ENCODE data around the genes RIMBP3, DGCR6, GSC2, UFD1 and SEPTIN5.

- PRO-cap, 2 experiments: no peak in any of the 2 experiments
These were observed at the start of gene RIMBP3 for GRCh38 chr22:18611654-18612257. Gene RIMBP3, minus strand, starts transcription at chr22:18611919.

DNA sequence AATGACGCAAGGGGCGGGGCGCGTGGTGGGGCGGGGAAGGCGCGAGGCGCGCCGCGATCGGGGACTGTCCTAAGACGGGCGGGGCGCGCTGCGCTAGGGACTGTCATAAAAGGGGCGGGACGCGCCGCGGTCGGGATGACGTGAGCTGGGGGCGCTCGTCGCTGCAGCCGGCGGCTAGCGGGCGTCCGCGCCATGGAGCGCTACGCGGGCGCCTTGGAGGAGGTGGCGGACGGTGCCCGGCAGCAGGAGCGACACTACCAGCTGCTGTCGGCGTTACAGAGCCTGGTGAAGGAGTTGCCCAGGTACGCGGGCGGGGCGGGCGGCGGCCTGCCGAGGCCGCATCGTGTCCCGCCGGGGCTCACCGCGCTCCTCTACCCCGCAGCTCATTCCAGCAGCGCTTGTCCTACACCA lies at the start of gene DGCR6:
Gene DGCR6 (plus strand): TSS at position 138 of the 411 bp plus-strand sequence.
- PRO-cap, 2 experiments: no peak in any of the 2 experiments

- PRO-cap, 2 experiments: no peak in any of the 2 experiments
These were observed 63.7 kb downstream of the DGCR2 start for GRCh38 chr22:19058480-19058970.

DNA sequence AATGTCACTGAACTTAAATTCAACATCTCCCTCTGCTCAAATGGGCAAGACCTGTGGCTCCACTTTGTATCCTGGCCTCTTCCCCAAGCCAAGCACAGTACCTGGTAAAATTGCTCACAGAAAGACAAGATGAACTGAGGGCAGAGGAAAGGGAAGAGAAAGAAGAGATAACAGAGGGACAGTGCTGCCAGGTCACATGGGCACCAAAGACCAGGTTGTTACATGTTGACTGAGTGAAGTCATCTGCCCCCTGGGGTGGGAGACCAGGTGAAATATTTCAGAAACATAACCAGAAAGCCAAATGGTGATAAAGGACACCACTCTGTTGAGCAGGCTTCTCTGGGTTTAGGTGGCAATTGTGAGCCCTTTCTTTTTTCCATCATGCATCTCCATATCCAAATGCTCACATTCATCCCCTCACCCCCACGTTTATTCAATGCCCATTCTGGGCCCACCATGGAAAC lies 51.8 kb downstream of the DGCR2 start:
- PRO-cap, 2 experiments: no peak in any of the 2 experiments

DNA sequence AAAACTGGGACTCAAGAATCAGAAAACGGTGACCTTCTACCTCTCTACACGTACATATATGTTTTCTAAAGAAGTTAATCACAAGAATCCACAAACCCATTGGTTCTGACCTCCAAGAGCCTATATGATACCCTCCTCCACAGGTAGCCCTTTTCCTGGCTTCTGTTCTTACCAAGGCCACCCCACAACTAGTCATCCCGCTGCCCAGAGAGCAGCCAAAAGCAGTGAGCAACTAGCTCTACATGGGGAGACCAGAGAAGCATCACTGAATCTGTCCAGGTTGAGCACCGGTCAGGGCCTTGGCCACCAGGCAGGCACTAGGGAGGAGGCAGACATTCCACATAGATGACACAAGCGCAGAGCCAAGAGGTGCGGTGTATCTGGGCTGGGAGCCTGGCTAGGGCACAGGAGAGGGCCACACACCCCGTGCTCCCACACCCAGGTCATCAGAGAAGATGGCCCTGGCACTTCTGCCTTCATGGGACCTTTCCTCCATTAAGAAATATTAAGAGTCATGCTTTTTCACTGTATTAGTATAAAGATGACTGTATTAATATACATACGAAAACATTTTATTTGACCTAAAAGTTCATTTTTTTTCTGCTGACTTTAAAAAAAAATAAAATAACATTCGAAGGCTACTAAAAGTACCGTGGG lies 1.4 kb downstream of the DGCR2 start:
- PRO-cap, 2 experiments: no peak in any of the 2 experiments

GRCh38 chr22:19122896-19123511 lies 792 bp upstream of the DGCR2 start:
- PRO-cap, 2 experiments: no peak in any of the 2 experiments

DNA sequence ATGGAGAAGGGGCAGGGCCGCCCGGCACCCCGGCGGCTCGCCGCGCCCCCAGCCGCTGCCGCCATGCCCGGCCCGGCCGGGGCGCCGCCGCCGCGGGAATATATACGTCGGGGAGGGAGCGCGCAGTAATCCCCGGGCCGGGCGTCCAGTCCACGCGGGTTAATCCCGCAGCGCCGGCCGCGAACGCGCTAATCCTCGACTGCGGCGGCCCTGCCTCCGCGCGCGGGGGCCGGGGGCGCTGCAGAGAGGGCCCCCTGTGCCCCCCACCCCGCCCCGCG lies at the start of gene GSC2:
Gene GSC2 (minus strand): TSS at position 74 of the 278 bp plus-strand sequence.
- PRO-cap, 2 experiments: no peak in any of the 2 experiments

DNA sequence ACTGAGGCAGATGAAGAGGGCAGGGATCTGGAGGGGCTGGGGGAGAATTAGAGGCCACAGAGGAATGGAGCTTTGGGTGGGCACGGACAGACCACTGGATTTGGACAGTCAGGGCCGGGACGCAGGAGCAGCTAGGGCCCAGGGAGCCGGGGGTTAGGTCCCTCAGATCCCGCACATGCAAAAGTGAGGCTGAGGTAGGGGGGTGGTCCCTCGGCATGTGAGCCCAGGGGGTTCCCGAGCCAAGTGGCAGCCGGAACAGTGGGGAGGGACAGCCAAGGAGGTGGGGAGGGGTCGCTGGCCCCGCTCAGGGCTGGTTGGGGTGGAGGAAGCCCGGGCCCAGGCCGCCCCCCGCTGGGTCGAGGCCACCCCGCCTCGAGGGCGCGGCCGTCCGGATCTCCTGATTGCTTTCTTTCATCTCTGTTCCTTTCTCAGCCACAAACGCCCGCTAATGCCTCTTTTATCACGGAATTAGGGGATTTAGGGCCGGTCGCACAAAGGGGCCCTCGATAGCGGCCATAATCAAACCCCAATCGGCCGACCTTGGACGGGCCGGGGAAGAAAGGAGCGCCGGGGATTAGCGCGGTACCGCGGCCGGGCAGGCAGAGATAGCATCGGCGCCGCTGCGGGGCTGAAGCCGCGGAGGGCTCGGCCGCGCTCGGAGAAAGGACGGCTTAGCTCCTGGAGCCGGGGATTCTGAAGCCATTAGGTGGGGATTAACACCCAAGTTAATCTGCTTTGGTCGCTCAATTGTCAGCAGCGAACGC lies 9.2 kb downstream of the SLC25A1 start:
- PRO-cap, 2 experiments: no peak in any of the 2 experiments

DNA sequence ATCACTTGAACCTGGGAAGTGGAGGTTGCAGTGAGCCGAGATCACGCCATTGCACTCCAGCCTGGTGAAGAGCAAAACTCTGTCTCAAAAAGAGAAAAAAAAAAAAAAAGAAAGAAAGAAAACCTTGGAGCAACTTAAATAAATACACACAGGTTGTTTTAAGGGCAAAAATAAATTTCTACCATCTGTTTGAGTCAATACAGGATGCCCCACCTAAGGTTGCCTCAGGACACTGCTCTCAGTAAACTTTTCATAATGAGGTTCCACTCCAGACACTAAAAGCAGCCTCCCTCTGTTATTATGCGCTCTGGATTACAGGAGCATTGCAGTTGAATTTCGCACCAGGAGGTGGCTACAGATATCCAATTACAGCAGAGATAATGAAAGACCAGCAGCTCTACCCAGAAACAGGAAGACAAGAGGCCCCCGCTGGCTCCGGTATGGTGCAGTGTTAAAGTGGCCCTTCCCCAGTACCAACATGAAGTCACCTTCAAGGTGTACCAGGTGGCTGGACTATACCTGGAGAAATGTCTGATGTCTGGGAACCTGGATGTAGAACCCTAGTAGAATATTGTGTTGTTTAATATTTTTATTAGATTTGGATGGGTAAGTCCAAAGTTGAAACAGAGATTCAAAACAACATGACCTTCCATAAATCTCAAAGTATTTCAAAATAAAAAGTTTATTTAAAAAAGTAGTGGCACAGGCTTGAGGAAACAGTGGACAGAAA lies 39.4 kb upstream of the SLC25A1 start:
- PRO-cap, 2 experiments: no peak in any of the 2 experiments

GRCh38 chr22:19218728-19219223 lies 40.2 kb upstream of the SLC25A1 start:
- PRO-cap, 2 experiments: no peak in any of the 2 experiments

GRCh38 chr22:19478747-19479533 lies at the start of gene UFD1:
Gene UFD1, minus strand, starts transcription at chr22:19479193.
- PRO-cap, 2 experiments: peak in 2 of 2 experiments; most common plus-strand start chr22:19479060 (in 1); most common minus-strand start chr22:19479018 (in 2)

DNA sequence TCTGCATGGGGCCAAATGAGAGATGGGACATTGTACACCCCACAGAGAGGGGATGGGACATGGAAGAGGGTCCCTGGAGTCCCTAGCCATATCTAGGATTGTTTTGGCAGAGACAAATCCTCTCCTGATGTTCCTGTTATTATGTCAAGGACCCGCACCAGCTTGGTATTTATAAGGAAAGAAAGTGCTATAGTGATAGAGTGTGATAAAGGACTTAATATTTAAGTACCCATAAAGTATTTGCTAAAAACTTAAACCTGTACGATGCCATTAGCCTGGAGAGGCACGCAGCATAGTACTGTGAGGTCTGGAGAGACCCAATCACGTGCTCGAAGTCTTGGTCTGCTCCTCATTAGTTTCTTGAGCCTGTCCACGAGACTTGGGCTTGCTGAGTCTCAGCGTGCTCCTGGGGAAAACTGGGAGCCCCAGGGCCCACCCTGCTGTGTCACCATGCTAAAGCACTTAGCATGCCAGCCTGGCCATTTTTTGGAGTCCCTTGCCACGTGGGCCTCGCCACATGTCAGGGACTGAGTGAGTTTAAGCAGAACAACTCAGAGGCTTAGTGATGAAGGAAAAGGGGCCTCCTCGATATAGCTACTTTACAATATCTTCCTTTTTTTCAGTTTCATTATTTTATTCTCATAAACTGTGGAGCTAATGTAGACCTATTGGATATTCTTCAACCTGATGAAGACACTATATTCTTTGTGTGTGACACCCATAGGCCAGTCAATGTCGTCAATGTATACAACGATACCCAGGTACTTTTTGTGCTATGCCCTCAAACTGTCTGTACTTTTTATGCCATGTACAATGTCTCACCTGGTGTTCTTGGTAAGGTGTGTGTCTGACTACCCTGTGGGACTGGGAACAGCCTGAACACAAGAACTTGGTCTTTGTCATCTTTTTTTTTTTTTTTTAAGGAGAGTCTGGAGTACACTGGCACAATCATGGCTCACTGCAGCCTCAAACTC lies 2.6 kb downstream of the CDC45 start:
- PRO-cap, 2 experiments: no peak in any of the 2 experiments

DNA sequence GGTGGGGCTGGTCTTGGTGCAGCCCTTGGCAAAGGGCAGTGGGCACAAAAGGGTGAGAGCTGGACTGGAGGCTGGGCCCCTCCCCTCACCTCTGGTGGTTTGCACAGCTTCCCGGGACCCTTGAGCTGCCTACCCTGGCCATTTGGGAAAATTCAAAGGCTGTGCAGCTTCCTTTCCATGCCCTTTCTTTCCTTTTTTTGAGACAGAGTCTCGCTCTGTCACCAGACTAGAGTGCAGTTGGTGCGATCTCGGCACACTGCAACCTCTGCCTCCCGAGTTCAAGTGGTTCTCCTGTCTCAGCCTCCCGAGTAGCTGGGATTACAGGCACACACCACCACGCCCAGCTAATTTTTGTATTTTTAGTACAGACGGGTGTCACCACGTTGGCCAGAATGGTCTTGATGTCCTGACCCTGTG lies 3.1 kb downstream of the CLDN5 start:
- PRO-cap, 2 experiments: no peak in any of the 2 experiments

DNA sequence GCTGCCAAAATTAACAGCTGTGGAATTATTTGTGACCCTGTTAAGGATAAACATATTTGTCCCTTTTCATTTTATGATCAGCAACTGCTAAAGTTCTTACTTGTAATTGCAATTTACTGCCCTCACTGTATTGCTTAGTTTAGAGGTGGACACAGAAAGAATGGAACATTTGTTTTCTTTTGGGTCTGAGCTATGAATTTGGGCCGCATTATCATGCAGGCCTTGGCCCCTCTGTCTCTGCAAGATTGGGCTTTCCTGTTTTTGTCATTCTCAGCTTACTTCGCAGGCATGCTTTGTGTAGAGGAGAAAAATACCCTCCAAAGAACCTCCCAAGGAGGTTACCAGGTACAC lies 47.6 kb upstream of the CLDN5 start:
- PRO-cap, 2 experiments: peak in 1 of 2 experiments; most common minus-strand start position 236 of the sequence (in 1)

- PRO-cap, 2 experiments: no peak in any of the 2 experiments
These were observed 81.2 kb upstream of the CLDN5 start for GRCh38 chr22:19605375-19605915.

- PRO-cap, 2 experiments: no peak in any of the 2 experiments
These were observed 92.9 kb upstream of the SEPTIN5 start for GRCh38 chr22:19621279-19621854.

DNA sequence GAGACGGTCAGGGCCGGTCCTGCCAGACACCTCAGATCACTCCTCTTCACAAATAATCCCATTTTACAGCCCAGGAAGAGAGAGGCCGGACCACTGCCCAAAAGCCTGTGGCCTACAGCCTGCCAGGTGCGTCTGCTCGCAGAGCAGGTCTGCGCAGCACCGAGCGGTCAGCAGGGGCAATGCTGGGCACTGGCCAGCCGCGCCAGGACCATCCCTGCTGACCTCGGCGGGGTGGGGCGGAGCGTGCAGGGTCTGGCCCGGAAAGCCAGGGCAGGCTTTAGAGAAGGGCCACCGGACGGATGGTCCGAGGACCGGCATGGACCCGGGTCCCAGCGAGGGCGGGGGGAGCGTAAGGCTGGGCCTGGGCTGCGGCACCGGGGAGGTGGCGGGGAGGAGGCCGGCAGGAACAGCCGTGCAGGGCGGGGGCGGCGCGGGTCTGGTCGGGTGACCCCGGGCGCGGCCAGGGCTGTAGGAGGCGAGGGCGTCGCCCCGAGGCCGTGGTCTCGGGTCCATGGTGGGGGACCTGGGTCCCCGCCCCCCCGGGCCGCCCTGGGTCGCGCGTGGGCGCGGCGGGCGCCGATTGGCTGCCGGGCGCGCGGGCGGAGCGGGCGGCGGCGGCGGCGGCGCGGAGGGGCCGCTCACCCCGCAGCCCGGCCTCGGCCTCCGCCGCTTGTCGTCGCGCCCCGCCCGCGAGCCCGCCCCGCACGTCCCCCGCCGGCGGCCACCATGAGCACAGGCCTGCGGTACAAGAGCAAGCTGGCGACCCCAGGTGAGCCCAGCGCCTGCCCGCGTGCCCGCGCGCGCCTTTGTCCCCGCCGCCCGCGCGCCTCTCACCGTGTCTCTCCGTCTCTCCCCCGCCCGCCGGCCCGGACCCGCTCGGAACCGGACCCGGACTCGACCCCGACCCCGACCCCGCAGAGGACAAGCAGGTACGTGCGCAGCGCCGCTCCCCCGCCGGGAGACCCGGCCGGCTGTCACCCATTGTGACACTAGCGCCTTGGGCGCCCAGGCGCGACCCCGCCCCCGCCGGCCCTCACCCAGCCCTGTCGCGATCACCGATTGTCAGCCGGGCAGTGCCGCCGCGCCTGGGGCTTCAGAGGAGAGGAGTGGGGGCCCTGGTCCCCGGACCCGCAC lies at the start of gene SEPTIN5:
Gene SEPTIN5 (plus strand): TSS at position 641 of the 1,134 bp plus-strand sequence.
- PRO-cap, 2 experiments: no peak in any of the 2 experiments

DNA sequence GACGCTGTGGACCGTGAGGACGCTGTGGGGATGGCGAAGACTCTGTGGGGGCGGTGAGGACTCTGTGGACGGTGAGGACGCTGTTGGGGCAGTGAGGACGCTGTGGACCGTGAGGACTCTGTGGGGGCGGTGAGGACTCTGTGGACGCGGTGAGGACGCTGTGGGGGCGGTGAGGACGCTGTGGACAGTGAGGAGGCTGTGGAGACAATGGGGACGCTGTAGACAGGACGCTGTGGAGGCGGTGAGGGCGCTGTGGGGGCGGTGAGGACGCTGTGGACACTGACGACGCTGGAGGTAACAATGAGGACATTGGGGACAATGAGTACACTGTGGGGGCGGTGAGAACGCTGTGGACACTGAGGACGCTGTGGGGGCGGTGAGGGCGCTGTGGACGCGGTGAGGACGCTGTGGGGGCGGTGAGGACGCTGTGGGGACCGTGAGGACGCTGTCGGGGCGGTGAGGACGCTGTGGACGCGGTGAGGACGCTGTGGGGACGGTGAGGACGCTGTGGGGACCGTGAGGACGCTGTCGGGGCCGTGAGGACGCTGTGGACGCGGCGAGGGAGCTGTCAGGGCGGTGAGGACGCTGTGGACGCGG lies 2.1 kb downstream of the GP1BB start:
- PRO-cap, 2 experiments: no peak in any of the 2 experiments

DNA sequence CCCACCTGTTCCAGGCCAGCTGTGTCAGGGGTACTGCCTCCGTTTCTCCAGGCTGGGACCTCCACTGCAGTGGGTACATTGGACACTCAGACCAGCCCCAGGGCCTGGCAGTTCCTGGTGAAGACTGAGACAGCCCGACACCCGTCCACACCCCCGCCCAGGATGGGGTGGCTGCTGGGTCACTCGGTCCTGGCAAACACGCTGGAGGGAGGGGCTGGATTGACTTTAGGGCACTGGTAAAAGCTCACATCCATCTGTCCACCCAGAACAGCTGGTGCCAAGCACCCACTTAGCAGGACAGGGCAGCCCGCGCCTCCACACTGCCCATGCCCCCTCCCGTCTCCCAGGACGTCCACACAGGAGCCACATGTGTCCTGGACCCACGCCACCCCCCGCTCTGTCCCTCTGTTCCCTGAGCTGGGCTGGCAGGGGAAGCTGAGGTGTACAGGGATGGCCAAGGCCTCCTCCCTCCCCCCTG lies 10.7 kb upstream of the TBX1 start:
- PRO-cap, 2 experiments: no peak in any of the 2 experiments

DNA sequence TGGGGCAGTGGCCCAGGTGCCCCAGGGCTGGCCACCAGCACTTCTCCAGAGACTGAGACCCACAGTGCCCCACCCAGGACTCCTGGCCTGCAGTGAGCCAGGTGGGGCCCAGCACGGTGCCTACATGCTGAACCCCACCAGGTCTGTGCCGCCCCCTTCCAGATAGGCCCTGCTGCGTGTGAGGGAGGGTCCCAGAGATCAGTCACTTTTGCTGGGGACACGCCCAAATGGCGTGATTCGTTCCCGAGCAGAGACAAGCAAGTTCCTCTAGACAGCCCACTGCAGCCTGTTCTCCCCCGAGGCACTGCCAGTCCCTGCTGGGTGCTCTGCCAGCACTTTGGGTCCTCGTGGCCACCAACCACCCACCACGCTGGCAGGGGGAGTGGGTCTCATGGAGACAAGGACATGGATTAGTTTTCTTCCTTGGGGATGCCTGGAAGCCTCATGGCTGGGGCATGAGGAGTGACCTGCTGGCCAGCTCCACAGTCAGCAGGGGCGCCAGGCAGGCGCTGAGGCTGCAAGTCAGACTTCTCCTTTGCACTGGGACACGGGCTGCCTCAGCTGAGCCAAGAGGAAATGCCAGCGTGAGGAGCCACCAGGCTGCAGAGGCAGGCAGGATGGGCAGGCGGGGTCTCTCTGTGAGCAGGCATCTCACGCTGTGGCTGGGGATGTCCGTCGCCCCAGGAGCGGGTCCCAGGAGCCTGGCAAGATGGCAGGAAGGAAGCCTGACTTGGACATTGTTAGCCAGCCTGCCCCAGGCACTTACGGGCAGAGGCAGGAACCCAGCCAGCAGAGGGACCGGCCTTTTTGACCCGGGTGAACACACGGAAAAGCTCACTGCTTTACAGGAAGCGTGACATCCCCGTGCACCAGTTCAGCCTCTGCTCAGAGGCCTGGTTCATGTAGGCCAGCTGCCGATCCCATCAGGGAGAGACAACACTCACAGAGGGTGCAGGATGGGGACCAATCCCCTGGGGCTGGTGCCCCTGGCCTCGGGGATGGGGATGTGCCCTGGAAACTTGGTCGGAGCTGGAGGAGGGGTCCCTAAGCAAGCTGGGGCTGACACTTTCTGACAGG lies 10.3 kb downstream of the GNB1L start:
- PRO-cap, 2 experiments: no peak in any of the 2 experiments

Data from psoas muscle (tissue), 2 donors.